ENCODE data around the gene FAHD2B.

DNA sequence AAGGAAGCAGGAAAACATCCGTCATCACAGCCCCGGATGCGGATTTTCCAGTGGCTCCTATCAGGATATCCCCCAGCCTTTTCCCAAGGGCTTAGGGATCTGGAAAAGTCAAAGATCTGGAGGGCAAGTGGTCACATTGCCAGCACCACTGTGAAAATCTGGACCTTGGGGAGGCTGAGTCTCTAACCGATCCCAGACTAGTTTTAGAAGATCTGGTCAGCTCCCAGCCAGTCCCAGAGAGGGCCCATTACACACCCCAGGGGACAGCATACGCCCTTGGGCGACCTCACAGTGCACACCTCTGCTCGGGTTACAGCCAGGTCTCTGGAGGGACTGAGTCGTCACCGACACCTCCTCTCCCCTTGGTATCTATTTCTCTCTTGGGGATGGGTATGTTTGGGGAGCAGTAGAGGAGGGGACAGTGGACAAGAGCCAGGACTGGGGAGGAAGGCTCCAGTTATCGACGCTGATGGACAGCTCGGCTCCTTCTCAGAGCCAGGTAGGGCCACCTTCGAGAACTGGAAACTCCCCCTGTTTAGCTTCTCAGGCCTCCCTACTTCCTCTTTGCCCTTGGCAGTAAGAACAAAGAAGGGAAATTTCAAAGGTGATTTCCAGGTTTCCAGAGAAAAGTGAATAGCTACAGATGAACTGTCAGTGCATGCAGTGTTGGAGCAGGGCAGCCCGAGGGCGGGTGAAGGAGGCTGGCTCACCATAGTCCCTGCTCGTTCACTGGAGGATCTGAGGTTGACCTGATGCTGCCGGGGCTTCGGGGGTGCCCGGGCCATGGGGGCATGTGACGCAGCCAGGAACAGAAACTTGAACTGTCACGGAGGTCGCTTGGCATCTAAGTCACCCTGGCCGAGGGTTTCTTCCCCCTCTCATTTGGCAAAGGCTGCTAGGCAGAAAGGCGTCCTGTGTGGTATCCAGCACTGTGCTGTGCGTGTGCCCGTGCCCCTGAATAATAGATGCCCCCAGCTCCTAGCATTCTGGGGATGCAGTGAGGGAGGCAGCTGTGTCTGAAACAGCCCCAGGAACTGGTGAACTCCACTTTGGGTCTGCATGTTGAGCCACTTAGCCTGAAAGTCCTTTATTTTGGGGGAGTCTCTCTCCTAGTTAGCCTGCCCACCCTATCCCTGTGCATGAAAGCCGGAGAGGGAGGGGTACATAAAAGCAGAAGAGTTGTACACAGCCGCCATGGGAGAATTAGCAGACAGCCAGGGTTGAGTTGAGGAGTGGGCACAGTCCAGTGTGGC lies 4.5 kb upstream of the SEMA4C start:
- PRO-cap, 2 experiments, result no peak in any of the 2 experiments

DNA sequence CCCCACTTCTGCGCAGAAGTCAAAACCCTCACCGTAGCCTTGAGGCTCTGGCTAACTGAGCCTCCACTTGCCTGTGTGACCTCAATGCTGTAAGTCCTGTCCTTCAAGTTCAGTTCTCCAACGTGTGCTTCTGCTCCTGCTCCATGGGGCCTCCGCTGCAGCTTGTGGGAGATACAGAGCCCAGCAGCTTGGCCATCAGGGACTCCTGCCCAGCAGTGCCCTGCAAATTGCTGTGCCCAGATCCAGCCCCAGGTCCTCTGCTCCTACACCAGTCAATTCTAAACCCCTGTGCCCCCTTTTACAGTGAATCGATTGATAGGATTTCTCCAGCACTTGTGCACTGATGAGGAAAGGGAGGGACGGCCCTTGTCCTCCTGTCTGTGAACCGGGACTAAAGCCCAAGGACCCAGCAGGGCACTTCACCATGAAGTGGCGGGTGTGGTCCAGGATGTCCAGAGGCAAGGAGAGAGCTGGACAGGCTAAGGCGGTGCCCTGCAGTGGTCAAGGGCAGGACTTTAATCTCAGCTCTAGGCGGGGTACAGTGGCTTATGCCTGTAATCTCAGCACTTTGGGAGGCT lies 28.1 kb upstream of the SEMA4C start:
- PRO-cap, 2 experiments, result no peak in any of the 2 experiments

- PRO-cap, 2 experiments, result no peak in any of the 2 experiments
These were observed 29.6 kb upstream of the SEMA4C start for GRCh38 chr2:96899481-96899825.

GRCh38 chr2:97094607-97095149 lies at the start of gene FAHD2B:
Gene FAHD2B, minus strand, starts transcription at chr2:97094882.
- PRO-cap, 2 experiments, result peak in 2 of 2 experiments; most common plus-strand start chr2:97094966 (in 2); most common minus-strand start chr2:97094882 (in 1)

GRCh38 chr2:97202027-97202744 lies 89.2 kb downstream of the ANKRD36 start:
- PRO-cap, 2 experiments, result no peak in any of the 2 experiments

- PRO-cap, 2 experiments, result no peak in any of the 2 experiments
These were observed 956 bp upstream of the ANKRD36B start for GRCh38 chr2:97590454-97591211.

DNA sequence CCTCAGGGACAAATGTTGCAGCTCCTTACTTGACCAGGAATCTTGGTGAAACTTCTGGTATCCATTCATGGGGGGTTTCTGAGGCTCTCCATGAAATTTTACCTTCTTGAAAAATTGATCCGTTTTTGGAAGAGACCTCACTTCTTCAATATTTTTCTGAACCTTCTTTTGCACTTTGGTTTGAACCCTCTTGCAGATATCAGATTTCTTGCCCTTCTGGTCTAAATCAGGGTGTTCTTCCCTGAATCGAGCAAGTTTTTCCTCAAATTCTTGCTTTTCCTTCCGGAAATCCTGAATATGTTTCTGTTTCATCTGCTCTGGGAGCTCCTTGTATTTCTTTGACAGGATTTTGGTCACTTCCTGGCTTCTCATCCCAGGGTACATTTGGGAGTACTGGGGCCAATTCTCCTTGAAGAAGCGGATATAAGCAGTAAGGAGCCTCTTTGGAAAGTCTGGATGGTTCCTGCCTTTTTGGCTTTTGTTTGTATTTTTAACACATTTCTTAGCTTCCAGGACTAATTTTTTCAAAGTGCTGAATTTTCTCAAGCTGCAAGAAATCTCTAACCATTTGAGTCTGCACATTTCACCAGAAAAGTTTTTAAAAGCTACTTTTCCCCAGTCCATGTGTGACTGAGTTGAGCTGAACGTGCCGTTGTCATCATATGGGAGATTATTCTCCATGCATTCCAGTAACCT lies 8.7 kb upstream of the COX5B start:
- PRO-cap, 2 experiments, result no peak in any of the 2 experiments

GRCh38 chr2:97664172-97665056 lies 570 bp upstream of the ACTR1B start:
- PRO-cap, 2 experiments, result peak in 2 of 2 experiments; most common plus-strand start chr2:97664294 (in 2)

DNA sequence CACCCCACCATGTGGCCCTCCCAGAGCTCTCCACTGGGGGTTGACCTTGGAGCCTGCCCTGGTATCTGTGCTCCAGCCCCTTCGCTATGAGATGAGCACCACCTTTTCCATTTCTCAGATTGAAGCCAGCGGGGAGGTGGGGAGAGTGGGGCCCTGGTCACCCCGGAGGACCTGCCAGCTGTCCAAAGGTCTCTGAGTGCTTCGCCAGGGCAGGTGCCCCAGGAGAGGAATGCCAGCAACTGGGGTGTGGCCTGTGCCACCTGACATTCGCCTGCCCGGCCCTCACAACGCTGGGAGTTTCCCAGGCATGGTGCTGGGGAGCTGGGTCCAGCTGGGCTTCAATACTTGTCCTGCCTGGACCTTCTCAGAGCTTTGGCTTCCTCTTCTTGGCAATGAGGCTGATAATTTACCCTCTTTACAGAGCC lies 5.9 kb upstream of the ZAP70 start:
- PRO-cap, 2 experiments, result no peak in any of the 2 experiments

DNA sequence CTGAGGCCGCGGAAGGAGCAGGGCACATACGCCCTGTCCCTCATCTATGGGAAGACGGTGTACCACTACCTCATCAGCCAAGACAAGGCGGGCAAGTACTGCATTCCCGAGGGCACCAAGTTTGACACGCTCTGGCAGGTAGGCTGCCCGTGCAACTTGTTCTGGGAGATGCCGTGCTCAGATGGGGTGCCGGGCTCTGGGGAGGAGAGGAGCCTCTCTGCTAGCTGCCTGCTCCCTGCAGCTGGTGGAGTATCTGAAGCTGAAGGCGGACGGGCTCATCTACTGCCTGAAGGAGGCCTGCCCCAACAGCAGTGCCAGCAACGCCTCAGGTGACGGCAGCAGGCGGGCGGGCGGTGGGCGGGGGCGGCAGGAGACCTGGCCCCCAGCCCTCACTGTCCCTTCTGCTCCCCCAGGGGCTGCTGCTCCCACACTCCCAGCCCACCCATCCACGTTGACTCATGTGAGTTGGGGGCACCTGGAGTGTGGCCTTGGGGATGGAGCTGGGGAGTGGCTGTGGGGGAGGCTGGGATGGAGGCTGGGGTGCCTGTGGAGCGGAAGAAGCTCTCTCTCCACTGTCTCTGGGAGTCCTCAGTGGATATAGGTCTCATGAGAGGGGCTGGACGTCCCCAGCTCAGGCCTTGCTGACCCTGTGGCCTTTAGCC lies 19.6 kb downstream of the ZAP70 start:
- PRO-cap, 2 experiments, result no peak in any of the 2 experiments

DNA sequence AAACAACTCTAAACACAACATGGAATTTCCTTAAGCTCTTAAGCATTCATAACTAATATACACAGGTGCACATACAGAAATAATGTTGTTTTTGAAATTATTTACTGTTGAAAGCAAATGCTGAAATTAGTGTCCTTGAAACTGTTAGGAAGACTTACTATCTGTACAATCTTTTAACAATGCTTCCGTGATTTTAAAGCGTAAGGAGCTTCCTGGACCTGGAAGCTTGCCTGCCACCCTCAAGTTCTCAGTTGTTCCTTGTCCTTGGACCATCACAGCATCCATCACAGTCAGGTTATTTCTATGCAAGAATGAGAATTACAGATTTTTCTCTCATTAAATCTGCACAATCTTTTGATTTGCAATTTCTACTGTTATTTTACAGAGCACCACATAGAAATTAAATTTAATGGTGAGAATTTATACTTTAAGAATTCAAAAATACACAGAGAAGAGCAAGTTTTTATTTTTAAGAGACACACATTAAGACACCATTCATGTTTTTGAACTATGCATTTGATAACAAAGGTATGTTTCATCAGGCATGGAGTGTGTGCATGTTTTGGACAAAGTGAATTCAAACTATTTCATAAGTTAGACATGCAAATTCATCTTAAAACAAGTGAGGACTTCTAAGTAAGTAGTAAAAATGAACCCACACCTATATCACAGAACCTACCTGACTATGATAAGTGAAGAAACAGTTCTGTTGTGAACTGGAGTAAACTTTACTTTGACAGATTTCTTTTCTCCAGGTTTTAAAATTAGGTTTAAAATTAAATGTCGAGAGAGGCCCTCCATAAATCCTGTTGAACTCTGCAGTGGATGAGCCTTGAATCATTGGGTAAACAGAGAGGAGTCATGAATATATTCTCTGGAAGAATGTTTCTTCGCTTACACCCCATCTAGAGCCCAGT lies 83.6 kb downstream of the ZAP70 start:
- PRO-cap, 2 experiments, result no peak in any of the 2 experiments

- PRO-cap, 2 experiments, result no peak in any of the 2 experiments
These were observed 108.7 kb downstream of the TMEM131 start for GRCh38 chr2:97887094-97887489.

GRCh38 chr2:98280341-98280747 lies 65.9 kb upstream of the CNGA3 start:
- PRO-cap, 2 experiments, result no peak in any of the 2 experiments

- PRO-cap, 2 experiments, result no peak in any of the 2 experiments
These were observed 9.8 kb downstream of the INPP4A start for GRCh38 chr2:98454304-98455030.

GRCh38 chr2:98467043-98467287 lies 22.3 kb downstream of the INPP4A start:
- PRO-cap, 2 experiments, result no peak in any of the 2 experiments

- PRO-cap, 2 experiments, result no peak in any of the 2 experiments
These were observed 43.0 kb downstream of the INPP4A start for GRCh38 chr2:98487443-98488269.

DNA sequence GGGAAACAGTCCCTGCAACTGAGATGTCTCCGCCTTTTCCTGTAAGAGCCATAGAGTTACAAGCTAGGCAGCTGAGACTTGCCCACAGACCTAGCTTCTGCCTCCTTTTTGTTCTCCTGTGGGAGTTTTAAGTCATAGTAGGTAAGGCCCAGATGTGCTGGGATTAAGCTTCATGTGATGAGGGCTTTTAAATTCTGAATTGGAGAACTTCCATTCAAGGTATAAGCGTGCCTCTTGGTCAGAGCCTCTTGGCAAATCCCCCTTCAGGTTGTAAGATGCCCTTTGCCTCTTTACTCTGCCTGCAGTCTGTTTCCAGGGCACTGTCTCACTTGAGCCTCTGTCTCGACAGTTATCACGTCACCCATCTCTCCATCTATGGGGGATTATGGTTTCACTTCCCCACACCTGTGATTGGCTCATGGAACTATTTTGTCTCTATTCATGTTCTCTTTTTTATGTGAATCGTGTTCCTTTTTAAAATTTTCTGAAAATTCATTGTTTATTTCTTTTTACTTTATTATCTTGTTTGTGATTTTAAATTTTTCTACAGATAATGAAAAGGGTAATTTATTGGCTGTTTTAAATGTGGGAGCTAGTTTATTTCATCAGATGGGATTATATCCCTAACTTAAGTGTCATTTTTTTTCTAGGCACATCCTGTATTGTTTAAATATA lies 51.7 kb downstream of the COA5 start:
- PRO-cap, 2 experiments, result no peak in any of the 2 experiments

DNA sequence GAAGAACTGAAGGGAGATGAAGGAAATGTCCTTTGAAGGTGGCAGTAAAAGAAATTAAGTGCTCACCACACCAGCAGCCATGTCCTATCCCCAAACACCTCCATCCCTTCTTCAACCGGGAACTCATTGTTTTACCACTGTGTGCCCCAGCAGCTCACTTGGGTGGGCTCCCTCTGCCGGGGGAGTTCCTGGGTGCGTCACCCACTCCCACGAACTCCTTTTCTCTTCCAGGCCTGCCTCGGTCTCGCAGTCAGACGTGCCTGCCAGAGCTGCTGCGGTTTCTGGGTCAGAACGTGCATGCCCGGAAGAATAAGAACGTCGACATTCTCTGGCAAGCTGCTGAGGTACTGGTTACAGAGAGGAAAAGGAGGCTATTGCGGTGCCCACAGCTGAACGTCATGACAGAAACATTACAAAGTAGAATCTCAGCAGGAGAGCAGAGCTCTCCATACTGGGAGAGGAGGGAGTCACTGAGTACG lies 35.7 kb downstream of the COA5 start:
- PRO-cap, 2 experiments, result no peak in any of the 2 experiments

DNA sequence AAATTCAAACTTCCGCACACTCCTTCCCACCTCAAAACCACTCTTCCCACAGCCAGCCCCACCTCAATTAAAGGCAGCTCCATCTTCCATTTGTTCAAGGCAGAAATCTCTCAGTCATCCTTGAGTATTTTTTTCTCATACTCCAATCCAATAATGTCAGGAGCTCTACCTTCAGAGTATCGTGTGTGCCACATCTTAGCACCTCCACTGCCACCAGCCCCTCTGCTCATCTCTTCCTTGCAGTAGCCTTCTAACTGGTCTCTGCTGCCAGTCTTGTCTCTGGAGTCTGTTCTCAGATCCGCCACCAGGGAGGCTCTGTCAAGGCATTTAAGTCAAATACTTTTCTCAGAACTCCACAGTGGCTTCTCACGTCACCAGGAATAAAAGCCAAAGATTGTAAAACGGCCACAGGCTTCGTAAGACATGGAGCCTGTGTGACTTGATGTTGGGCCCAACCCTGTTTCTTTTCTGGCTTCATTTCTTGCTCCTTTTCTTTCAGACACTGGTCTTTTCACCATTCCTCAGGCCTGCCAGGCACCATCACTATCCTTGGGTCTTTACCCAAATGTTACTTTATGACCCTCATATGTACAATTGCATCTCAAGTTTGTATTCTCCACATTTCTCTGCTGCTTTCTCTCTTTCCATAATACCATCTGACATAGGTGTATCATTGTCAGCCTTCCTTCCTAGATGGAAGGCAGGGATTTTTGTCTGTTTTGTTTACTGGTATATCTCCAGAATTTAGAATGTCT lies 7.2 kb downstream of the UNC50 start:
- PRO-cap, 2 experiments, result no peak in any of the 2 experiments

- PRO-cap, 2 experiments, result no peak in any of the 2 experiments
These were observed 50.5 kb downstream of the UNC50 start for GRCh38 chr2:98658721-98659446.